Neuron (in vitro differentiated cells): Measurements from ENCODE around the gene CBY1.

GRCh38 chr22:37999714-38000429 is 15.5 kb upstream of the SOX10 start:
- PRO-cap: no peak

- PRO-cap: no peak
These were observed 30.5 kb upstream of the PICK1 start for GRCh38 chr22:38026676-38027185.

- PRO-cap: no peak
These were observed 9.9 kb upstream of the MAFF start for GRCh38 chr22:38191833-38192290.

GRCh38 chr22:38202986-38203935 is 1.5 kb downstream of the MAFF start:
- PRO-cap: no peak

DNA sequence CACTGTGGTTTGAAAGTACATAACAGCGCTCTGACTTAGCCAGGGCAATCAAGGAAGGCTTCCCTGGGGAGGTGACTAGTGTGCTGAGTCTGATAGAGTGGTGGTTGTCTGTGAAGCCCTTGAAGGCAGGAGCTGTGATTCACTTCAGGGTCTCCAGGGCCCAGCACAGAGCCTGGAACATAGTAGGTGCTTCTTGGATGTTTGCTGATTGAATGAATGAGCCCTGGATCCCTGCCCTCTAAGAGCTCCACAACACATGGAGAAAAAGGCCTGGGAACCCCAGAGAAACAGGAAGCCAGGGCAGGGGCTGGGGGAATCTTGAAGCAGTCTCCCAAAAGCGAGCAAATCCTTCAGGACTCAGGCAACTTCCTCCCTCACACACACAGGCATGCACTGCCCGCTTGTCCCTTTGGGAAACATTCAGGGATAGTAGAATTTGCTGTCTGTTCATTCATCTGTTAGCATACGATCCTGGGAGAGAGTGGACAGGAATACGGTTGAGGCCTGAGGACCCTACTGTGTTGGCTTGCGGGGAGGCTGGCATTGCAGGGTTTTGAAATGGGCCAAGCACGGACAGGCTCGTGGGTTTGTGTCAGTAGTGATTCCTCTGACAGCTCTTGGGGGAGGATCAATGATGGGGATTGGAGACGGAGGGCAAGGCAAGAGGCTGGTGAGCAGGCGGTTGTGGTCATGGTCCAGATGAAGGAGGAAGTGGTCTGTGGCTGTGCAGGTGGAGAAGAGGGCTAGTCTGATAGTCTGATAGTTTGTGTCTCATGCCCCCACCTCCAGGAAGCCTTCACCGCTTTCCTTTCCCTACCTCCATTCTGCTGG is 2.7 kb downstream of the MAFF start:
- PRO-cap: no peak

DNA sequence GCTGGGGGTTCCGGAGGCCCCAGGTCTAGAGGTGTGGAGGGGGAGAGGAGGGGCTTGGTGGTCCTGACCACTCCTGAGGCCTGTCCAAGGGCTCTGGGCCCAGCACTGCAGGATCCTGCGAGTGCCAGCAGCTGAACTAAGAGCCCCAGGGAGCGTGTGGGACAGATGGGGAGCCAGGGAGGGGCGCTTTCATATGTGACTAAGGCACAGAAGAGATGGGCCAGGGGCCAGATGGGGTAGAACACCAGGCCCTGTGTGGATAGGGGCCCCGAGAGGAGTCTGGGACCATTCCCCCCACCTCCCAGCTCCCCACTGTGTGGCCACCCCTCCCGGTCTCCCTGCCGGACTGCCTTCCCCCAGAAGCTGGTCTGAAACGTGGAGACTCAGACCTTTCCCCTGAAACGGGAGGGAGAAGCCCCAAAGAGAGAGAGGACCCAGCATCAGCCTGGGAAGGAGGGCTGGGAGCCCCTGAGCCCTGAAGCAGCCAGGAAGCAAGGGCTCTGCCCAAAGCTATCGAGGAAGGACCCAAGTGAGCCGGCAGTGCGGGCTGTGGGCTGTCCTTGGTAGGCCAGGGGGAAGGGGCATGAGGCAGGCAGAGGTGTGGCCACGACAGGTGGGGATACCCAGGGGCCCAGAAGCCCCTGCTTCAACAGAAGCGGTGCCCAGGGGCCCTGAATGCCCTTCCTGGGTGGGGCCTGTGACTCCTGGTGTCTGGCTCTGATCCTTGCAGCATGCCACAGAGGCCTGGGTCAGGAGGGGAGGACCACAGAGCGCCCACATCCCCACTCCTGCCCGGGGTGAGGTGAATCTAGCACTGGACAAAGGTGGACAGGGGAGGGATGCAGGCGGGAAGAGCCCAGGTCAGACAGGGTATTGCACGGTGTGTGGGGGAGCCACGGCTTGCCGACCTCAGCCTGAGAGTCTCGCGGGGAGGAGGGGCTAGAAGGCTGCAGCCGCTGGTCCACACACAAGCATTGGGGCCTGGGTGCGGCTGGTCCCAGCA is 18.7 kb downstream of the MAFF start:
- PRO-cap: bidirectional peak, plus-strand start at position 207 of the sequence, minus-strand start at position 95 of the sequence

- PRO-cap: no peak
These were observed 35.2 kb downstream of the MAFF start for GRCh38 chr22:38236739-38237574.

DNA sequence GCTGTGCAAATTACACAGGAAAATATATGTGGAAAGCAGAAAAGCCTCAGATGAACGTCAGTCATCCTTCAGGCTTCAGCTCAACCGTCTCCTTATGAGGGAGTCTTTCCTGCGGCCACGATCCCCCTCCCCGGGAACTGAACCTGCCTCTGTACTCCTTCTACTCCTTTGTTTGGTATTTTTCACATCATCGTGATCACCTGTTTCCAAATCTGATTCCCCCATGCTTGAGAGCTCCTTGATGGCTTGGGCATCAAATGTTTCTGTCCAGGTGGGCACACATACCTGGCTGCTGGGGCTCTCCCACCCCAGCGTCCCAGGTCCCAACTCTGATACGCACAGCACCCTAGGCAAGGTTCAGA is 1.4 kb downstream of the TMEM184B start:
- PRO-cap: no peak

GRCh38 chr22:38273589-38273910 is 740 bp upstream of the TMEM184B start:
- PRO-cap: unidirectional peak, minus-strand start at chr22:38273699

GRCh38 chr22:38289703-38290893 is 17.3 kb upstream of the TMEM184B start:
- PRO-cap: no peak

- PRO-cap: no peak
These were observed 3.2 kb downstream of the CSNK1E start for GRCh38 chr22:38314000-38314483.

- PRO-cap: no peak
These were observed 55.8 kb downstream of the KCNJ4 start for GRCh38 chr22:38399181-38399520.

DNA sequence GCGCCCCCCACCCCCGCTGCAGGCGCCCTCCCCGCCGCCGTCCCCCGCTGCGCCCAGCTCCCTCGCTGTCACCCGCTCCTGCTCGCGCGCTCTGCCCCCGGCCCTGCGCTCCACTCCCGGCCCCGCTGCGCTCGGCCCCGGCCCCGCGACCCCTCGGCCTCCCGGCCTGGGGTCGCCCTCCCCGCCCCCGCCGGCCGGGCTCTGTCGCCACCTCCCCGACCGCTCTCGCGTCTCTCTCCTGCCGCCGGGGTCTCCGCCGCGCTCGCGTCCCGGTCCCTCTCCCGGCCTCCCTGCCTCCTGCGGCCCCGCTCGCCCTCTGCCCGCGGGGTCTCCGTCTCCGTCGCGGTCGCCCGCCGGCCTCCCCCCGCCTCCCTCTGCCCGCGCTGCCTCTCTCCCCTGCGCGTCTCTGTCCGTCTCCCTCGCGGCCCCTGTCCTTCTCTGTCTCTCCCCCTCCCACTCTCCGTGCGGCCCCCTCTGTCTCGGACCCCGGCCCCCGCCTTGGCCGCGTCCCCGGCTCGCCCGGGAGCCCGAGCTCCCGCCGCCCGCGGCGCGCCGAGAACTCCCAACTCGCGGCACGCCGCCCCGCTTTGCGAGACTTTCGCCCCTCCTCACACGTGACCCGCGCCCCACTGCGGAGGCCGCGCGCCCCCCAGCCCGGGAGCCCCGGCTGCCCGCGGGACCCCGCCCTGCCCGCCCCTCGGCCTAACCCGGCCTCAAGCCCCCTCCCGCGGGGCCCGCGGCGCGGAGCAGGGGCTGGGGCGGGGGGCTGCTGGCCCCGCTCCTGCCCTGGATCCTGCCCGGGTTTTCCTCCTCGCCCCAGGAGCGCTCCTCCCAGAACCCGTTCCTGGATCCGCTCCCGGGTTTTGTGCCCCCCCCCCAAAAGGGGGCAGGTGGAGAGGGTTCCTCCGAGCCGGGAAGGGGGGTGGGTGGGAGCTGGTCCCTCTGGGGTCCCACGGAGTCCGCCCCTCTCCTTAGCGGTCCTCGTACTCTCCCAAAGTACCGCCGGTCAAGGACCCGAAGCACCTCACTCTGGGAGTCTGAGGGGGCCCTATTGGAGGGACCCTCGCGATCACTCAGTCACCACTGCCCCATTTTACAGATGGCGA is 679 bp upstream of the KCNJ4 start:
- PRO-cap: no peak

- PRO-cap: no peak
These were observed 2.4 kb upstream of the KCNJ4 start for GRCh38 chr22:38457325-38457774.

- PRO-cap: no peak
These were observed 6.4 kb upstream of the KDELR3 start for GRCh38 chr22:38461413-38461883.

GRCh38 chr22:38494454-38495141 is 11.5 kb downstream of the DDX17 start:
- PRO-cap: no peak

DNA sequence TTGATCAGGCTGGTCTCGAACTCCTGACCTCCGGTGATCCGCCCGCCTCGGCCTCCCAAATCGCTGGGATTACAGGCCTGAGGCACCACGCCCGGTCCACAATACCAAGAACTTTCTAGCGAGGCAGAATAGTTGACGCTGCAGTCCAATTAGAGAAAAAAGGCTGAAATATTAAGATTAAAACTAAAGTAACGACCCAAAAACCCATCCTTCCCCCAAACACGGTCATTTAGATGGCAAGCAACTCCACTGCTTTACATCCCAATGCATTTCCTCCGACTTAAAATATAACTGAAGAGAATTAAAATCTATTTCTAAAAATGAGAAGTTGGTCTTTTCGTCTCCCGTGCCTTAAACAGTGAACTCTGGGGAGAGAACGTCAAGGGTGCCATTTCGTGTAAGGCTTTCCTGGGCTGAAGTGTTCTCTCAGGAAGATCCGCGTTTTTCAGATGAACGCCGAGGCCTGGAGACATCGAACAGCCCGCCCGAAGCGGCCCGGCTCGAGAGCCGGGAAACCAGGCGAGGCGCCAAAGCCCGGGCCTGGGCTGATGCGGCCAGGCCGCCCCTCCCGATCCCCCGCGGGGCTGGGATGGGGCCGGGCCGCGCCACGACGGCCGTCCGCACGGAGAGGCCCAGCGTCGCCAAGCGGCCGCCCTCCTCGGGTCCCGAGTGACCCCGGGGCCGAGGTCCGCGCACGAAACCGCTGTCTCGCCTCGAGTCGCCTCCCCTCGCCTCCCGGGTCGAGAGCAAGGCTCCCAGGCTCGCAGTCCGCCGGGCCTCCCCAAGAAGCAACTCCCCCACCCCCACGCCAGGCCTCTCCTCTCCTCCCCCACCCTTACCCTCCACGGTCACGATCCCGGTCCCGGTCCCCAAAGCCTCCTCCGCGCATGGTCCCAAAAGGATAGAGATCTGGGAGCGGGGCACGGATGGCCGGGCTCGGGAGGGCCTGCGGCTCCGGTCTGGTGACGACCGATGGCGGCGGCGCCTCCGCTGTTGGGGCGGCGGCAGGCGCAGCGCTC is 690 bp downstream of the DDX17 start:
- PRO-cap: unidirectional peak, plus-strand start at position 448 of the sequence; bidirectional peak, plus-strand start at position 635 of the sequence, minus-strand start at position 515 of the sequence; bidirectional peak, plus-strand start at position 975 of the sequence, minus-strand start outside the sequence

DNA sequence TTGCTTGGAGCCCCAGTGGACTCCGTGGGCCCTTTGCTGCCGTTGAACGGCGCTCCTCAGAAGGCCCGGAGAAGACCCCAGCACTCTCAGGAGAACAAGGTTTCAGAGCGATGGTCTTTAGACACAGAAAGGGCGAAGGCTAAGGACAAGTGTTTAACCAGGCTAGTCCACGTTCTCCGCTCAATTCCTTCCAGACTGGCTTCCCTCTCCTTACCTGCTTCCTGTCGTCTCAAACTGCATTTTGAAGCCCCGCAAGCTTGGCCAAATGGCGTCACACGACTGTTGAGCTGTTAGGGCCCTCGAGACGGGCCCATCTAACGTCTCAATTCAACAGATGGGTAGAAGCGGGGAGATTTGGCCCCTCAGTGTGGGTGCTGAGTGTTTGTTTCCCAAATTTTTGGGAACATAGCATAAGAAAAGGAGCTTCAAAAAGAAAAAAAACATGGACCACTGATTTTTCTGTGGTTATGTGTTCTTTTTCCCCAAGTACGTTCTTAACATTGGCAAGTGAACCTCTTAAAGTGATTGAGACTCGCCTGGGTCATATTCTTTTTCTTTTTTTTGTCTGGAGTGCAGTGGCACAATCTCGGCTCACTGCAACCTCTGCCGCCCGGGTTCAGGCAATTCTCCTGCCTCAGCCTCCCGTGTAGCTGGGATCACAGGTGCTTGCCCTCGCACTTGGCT is 1.4 kb upstream of the DDX17 start:
- PRO-cap: no peak

DNA sequence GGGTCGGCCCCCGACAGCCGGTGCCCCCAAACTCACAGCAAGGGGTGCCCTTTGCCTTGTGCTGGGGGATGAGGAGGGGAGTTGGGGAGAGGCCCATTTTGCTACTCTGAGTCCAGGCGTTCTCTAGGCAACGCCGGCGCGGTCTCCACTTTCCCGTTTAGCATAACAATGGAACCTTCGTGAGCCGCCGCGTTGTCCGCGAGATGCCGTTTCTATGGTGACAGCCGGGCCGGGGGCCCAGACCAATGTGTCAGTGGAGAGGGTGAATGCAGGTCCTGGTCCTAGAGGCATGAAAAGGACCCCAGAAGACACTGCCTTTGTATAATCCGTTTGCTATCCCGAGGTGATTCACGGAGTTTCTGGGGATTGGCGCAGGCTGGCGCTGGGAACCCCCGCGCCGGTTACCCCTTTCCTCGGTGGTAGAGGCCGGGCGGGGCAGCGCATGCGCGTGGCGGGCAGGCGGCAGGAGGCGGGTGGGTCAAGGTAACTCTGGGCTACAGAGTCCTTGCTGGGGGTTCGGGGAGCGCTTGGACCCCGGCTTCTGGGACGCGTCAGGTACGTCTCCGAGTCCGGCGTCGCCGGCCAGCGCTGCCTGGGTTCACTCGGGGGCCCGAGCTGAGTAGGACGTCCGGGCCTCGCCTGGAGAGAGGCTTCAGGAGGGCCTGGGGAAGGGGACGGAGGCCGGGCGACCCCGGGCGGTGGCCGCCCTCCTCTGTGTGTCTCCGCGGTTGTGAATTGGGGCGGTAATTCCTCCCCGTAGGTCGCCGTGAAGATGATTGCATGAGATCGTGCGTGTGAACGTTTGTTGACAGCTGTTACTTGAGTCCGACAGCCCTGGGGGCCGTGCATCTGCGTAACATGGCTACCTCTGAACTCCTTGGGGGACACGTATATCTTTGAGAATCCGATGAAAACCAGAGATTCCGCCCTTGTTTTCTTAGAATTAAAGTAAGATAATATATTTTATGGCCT is at the start of gene CBY1:
CBY1 (plus strand) TSS at position 443 of the 972 bp plus-strand sequence.
- PRO-cap: bidirectional peak, plus-strand start at position 240 of the sequence, minus-strand start at position 170 of the sequence; bidirectional peak, plus-strand start at position 465 of the sequence, minus-strand start at position 361 of the sequence; bidirectional peak, plus-strand start at position 818 of the sequence, minus-strand start at position 732 of the sequence

- PRO-cap: no peak
These were observed 1.2 kb downstream of the CBY1 start for GRCh38 chr22:38657598-38658061.